ENCODE data around the genes TAS2R7 and TAS2R42.

- RRBS, result no CpG with 5 or more reads among the region's 3 CpGs
Measured at GRCh38 chr12:9773239-9774067, 12.8 kb upstream of the CD69 start.

- RRBS, result no CpG with 5 or more reads among the region's 1 CpG
Measured at GRCh38 chr12:10093084-10093400, 5.7 kb downstream of the CLEC1A start.

DNA sequence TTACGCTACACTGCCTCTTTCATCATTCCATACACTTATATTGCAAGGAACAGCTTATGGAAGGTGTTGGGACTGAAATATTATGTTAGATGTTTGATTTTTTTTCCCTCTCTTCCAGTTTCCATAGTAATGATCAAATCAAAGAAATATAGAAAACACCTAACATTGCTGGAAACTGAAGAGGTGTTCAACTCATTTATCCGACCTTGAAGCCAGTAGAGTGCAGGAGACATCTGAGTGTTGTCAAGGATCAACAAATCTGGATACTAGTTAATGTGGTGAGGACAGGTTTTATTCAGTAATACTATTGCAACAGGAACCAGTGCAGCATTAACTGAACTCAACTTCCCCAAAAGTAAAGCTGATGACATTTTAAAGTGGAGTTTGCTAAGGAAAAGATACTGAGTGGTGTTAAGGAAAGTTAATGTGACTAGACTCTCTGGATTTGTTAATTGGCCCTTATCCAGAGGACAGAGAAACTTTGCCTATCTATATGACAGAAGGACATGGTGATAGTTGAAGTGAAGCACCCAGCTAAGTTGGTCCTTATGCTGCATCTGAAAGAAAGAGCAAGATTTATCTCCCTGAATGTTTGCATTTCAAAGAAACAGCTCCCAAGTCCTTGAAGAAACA is 1.1 kb upstream of the CLEC7A start:
- RRBS, result no CpG with 5 or more reads among the region's 2 CpGs

- RRBS, result no CpG with 5 or more reads among the region's 14 CpGs
Measured at GRCh38 chr12:10363519-10364378, 26.1 kb downstream of the KLRK1 start.

- RRBS, result 7% methylated on average over 3 of the region's 7 CpGs
Measured at GRCh38 chr12:10613799-10614176, 379 bp upstream of the MAGOHB start.

DNA sequence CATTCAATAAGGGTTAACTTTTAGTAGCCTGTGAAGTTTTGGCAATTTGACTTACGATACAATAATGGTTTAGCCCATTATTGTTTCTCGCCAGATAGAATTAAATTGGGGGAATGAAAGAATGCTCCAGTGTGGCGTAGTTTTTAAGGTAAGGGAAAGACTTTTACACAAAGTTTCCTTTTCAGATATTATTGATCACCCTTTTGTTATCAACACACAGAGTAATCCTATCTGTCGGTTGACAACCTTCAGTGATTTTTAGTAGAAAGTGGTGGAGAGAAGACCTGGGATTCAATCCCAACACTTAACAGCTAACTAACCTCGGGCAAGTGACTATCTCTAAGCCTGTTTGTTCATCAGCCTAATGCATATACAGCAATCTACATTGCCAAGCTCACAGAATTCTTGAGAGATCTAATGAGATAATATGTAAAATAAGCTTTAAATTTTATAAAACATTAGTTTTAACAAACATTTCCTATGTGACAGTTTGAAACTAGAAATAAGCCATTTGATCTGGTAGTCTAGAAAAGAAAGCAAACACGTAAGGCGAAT is 845 bp upstream of the MAGOHB start:
- RRBS, result no CpG with 5 or more reads among the region's 7 CpGs

DNA sequence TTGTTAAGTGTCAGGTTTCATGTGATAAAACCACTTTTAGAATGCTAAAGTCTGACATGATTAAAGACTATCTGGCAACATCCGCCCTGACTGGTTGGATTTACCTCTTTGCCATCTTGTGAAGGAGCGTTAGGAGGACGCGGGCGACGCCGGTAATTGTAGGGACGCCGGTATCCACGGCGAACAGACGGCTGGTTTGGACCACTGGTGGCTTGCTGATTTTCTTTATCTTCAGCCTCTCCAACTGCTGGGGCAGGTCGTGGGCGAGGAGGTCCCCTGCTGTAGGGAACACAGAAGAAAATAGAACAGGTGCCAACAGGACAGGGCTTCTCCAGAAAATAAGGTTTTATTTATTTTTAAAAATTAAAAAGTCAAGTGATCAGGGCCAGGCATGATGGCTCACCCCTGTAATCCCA is 21.3 kb downstream of the YBX3 start:
- RRBS, result no CpG with 5 or more reads among the region's 14 CpGs

DNA sequence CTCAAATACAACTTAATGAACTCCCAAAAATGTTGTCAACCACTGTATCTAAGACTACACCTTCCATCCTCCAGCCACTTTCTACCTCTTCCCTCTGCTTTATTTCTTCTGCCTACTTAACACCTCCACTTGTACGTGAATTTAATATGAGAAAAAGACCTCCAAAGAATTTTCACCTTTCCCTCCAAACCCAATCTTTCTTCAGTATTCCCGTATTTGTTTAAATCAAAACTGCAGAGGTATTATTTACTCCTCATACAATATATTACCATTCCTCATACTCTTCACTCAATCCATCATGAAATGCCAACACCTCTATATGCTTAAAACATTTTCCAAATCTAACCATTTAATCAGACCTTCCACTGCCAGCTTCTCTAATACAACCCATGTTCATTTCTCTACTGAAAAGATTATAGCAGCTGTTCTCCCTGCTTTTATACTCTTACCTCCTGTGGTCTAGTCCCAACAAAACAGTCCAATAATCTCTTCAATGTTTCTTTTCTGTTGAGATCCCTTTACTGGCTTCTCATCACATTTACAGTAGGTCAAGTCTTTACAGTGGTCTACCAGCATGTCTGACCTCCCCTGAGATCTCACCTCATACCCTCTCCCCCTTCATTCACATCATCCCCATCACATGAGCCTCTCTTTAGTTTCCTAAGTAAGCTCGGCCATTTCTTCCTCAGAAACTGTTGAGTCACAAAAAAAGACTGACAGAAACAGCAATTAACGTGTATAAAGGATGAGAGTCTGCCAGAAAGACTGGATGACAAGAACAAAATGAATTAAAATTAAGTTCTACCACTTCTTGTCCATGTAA is 15.8 kb downstream of the YBX3 start:
- RRBS, result no CpG with 5 or more reads among the region's 4 CpGs

- RRBS, result no CpG with 5 or more reads among the region's 1 CpG
Measured at GRCh38 chr12:10802412-10802790, at the start of gene TAS2R7. Gene TAS2R7 (minus strand): TSS chr12:10802627.

DNA sequence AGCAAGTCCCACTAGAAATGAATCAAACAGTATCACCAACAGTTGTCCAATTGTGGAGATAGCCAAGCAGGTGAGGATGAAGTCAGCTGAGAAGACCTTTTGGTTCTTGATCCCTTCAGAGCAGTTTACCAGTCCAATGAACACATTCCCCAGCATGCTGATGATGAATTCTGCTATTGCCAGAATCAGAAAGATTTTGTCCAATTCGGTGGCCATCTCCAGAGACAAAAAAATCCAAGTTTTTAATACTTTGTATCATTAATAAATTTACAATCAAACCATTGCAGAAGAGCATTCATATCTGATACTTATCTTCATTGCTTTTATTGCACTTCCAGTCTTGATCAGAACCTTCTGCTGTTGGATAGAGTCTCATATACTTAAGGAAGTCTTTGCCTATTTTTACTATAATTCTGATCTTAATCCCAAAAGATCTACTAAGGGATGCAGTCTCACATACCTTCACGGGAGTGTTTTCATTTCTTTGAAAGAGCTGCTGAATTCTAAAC is at the start of gene TAS2R42:
TSS of gene TAS2R42 (minus strand) at position 216 of the 509 bp plus-strand sequence.
- RRBS, result no CpG with 5 or more reads among the region's 2 CpGs

GRCh38 chr12:11609173-11609744 is 40.2 kb upstream of the ETV6 start:
- RRBS, result no CpG with 5 or more reads among the region's 5 CpGs

- RRBS, result no CpG with 5 or more reads among the region's 16 CpGs
Measured at GRCh38 chr12:11701268-11702287, 52.1 kb downstream of the ETV6 start.

DNA sequence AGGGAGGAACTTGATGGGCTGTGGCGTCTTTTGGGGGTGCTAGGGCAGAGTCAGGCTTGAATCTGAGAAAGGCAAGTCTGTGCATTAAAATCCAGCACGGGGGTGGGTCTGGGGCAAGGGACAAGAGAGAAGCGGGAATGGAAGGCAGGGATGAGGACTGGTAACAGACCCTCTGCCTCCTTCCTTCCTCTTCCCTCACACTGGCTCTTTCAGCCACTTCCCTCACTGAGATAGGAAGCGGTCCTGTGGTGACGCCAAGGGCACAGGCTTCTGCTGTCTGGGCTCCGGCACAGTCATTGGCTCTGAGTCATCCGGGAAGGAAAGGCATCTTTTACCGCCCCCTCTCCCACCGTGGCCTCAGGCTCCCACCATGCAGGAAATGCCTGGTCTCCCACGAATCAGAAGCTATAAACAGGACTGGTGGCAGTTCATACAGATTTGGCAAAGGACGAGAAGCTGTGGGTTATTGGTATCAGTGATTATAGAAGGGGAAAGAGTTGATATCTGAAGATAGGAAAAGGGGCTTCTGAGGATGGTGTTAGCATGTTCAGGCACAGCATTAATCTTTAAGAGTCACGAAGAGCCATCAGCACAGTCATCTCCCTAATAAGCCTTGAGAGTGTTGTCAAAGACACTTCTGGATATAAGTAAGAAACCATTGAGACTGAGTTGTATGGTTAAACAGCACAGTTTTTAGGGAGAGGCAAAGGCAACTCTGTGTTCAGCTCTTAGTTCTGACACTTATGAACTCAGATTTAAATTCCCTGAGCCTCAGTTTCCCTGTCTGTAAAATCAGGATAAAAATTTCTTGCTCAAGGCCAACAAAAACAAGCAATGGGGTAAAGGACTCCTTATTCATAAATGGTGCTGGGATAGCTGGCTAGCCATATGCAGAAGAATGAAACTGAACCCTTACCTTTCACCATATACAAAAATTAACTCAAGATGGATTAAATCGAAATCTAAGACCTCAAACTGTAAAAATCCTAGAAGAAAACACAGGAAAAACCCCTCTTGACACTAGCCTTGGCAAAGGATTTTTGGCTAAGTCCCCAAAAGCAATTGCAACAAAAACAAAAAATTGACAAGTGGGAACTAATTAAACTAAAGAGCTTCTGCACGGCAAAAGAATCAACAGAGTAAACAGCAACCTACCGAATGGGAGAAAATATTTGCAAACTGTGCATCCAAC is 70.6 kb downstream of the ETV6 start:
- RRBS, result no CpG with 5 or more reads among the region's 15 CpGs

GRCh38 chr12:11730776-11731182 is 81.3 kb downstream of the ETV6 start:
- RRBS, result no CpG with 5 or more reads among the region's 2 CpGs

GRCh38 chr12:11737534-11738012 is 88.1 kb downstream of the ETV6 start:
- RRBS, result no CpG with 5 or more reads among the region's 4 CpGs

DNA sequence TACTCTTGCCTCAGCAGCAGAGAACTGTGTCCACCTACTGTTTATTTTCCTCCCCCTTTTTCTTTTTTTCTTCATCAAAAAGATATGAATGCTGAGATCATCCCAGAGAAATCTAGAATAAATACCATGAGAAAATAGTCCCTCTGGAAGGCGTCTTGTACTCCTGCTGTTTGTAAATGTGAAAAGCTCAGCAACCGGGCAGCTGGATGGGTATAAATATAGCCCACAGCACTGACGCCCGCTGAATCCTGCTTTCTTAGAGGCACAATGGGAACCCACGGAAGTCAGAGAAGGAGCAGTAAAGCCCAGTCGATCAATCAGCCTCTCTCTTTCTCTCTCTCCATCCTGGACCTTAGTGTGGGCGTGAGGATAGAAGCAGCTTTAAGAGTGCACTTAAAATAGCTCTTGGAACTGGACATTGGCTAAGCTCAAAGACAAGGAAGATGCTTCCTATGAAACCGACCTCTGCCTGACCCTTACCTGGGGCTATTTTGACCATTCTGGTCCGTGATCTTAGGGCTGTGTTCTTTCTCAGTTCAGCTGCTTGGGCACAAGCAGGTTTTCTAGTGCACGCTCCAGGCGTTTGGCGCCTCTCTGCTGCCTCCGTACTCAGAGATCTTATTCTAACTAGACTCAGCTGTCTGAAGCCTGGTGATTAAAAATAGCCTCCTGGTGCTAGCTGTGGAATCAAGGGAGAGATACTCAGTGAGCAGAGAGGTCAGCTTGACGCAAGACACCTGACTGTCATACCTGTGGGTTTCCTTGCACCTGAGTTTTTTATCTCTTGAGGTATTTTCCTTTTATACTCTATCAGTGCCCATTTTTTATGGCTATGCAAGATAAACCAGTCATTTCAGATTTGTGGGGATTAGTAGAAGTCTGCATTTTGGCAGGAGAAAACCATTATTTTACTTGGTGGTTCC is 144.6 kb downstream of the ETV6 start:
- RRBS, result no CpG with 5 or more reads among the region's 14 CpGs

DNA sequence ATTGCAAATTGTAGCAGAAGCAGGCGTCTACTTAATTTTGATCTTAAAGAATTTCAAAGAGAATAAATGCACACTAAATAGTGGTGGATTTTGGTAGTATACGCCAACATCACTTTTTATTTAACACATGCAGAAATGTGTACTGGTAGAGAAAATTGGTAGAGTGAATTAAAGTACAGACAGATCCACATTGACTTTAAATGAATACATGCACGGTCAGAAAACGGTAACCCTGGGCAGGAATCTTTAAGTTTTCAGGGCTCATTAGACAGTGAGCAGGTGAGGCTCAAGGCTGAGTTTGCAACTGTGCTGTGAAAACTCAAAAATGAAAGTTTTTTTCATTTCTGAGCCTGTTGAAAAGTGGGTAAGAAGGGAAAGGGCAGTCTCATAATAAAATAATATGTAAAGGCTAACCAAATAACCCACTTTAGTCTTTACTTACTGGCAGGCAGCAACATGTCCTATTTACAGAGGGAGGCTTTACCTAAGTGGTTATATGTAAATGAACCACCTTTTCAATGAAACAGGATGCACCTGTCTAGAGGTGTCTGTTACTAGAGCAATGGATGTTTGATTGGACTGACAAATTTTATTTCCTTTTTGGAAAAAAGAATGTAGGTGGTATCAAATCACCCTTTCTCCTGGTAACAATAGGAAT is 157.9 kb downstream of the ETV6 start:
- RRBS, result no CpG with 5 or more reads among the region's 4 CpGs

GRCh38 chr12:11812245-11813485 is 163.2 kb downstream of the ETV6 start:
- RRBS, result 25% methylated on average over 6 of the region's 20 CpGs

GRCh38 chr12:11856975-11857251 is 207.4 kb downstream of the ETV6 start:
- RRBS, result no CpG with 5 or more reads among the region's 4 CpGs

GRCh38 chr12:11859967-11860244 is 210.4 kb downstream of the ETV6 start:
- RRBS, result no CpG with 5 or more reads among the region's 7 CpGs